ENCODE measurements around a stretch of chr7.

- PRO-cap, 2 experiments = peak in 1 of 2 experiments; most common minus-strand start chr7:155646578 (in 1)
Measured at GRCh38 chr7:155646480-155646871, 2.0 kb downstream of the RBM33 start.

DNA sequence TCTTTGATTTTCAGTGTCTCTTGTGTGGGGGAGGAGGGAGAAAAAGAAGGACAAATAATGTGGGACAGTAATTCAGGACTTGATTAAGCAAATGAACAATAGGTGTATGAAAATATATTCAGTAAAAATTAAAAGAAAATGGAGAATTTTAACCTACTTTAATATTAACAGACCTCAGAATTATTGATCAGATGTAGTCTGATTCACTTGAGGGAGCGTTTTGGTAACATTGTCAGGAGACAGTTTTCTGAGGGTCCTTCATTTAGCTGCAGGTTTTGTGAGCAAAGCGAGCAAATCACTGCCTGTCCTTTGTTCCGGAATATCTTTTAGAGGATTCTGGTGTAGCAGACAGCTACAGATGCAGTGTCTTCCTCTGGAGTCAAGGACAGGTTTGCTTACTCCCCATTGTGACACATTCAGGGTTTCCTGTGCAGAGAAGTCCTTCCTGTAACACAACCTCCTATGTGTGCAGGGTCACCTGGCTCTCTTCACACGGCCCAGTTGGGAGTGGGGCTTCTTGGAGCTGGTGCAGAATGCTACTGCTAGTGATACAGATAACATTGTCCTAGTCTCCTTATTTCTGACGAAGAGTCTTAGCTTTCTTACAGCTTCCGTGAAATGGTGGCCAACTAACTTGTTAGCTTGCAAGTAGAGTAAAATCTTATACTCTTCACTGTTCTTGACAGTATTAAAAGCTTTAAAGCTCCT is 47.8 kb downstream of the RBM33 start:
- PRO-cap, 2 experiments = no peak in any of the 2 experiments

- PRO-cap, 2 experiments = no peak in any of the 2 experiments
Measured at GRCh38 chr7:155777069-155777877, 35.0 kb downstream of the SHH start.

GRCh38 chr7:155885471-155886209 is 73.4 kb upstream of the SHH start:
- PRO-cap, 2 experiments = no peak in any of the 2 experiments

DNA sequence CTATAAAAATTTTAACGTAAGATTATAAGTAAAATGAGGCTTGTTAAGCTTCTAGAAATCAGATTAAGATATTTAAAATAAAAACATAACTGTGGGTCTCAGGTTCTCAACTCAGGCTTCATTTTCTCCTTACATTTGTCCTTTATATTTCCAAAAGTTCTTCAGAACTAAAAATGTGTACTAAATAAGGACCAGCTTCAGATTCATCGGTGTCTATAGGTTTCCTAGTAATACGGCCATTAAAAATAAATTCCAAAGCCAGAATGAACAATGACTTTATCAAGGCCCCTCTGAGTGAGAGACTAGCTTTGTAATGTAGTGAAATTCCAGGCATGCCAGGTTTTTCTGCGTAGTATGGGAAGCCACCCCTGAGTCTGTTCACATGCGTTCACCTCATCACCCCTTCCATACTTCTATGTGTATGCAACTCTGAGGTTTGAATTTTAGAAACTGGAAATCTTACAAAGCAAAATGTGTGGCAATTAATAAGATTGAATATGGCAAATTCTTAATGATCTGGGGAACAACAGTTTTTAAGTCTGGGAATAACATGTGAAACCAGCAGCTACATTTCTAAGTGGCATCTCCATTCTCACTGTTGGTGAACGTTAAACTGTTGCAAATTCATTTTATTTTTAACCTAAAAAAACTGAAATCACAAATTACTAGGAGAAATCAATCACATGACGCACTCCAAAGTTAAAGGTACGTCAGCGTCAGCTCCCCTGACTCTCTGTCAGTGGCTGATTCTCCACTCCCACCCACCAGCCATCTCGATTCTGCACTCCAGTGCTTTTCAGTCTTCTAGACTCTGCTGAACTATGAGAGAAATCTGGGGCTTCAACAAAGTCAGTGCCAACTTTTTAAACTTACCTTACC is 24.6 kb downstream of the RNF32 start:
- PRO-cap, 2 experiments = no peak in any of the 2 experiments

GRCh38 chr7:156756278-156756850 is 115.8 kb downstream of the RNF32 start:
- PRO-cap, 2 experiments = no peak in any of the 2 experiments

DNA sequence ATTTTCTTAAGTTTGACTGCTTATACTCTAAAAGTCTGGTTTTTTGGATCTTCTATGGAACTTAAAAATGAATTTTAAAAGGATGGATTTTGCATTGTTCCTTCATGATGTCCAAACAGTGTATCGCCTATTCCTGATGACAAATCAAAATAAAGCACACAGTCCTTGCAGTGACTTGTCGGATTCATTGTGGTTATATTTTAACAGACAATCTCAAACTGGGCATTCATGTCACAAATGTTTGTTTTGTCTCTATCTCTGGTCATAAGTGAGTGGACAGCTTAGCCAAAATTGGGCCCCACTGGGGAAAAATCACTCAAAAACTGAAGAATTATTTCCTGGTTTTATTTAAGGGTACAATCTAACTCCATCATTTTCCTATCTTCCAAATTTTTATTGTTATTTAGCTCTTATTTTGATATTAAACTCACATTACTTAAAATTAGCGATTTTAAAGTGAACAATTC is 74.8 kb downstream of the LMBR1 start:
- PRO-cap, 2 experiments = no peak in any of the 2 experiments

DNA sequence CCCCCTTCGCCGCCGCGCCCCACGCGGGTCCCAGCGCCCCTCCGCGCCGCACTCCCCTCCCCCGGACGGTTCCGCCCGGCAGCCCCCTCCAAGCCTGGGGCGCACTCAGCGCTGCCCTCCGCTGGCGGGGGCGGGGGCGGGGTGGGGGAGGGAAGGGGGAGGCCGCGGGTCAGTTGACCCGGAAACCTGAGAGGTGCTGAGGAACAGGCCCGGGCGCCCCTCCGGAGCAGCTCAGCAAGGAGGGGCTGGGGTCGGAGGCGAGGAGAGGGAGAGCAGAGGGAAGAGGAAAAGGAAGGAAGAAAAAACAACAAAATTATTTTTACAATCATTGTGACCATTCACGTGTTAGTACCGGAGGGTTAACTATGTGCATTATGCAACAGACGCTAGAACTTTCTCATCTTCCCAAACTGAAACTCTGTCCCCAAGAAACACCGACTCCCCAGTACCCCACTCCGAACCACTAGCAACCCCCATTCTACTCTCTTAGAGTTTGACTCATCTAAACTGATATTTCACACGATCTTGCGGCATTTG is 9.9 kb downstream of the MNX1 start:
- PRO-cap, 2 experiments = no peak in any of the 2 experiments

DNA sequence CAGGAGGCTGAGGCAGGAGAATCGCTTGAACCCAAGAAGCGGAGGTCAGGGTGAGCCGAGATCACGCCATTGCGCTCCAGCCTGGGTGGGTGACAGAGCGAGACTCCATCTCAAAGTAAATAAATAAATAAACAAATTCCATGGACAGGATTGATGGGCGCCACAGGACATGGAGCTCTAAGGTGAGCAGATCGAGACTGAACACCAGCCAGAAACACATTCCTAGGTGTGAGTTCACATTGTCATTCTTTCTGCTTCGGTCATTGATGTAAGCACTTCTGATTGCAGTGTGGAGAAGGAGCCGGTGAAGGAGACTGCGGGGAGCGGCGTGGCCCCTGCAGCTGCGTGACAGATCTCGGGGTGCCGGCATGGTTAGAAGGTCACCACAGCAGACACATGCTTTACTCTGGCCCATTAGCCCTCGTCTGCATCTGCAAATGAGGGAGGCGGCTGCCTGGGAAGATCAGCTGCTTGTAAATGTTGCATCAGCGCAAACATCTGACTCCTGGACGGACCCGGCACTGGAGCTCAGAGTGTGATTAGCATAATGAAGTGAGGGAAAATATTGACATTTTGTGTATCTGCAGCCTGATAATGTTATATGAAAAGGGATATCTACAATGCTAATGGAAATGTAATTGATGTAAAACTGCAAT is 30.4 kb upstream of the MNX1 start:
- PRO-cap, 2 experiments = no peak in any of the 2 experiments

DNA sequence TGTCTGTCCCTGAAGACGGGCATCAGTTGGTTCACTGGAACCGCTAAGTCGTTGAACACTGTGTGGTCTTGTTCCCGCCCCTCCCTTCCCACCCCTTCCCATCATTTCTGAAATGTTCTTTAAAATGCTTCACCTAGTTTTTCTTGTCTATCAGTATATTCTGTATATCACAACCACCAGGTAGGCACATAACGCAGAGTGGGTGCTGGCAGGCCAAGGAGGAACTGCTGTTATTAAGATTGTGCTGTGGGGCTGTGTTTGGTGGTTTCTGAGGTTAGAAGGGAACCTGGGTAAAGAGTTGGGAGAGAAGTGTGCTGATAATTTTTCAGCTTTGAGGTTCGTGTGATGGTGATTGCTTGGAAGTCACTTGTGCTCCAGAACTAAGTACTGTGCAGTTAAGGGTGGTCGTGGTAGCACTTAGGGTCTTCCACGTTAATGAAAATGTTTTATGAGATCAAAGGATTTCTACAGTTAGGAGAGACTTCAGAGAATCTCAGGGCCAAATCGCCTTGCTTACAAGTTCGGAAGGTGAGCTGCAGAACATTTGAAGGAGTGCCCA is 1.4 kb downstream of the UBE3C start:
- PRO-cap, 2 experiments = no peak in any of the 2 experiments

- PRO-cap, 2 experiments = no peak in any of the 2 experiments
Measured at GRCh38 chr7:157194146-157194931, 55.6 kb downstream of the UBE3C start.

DNA sequence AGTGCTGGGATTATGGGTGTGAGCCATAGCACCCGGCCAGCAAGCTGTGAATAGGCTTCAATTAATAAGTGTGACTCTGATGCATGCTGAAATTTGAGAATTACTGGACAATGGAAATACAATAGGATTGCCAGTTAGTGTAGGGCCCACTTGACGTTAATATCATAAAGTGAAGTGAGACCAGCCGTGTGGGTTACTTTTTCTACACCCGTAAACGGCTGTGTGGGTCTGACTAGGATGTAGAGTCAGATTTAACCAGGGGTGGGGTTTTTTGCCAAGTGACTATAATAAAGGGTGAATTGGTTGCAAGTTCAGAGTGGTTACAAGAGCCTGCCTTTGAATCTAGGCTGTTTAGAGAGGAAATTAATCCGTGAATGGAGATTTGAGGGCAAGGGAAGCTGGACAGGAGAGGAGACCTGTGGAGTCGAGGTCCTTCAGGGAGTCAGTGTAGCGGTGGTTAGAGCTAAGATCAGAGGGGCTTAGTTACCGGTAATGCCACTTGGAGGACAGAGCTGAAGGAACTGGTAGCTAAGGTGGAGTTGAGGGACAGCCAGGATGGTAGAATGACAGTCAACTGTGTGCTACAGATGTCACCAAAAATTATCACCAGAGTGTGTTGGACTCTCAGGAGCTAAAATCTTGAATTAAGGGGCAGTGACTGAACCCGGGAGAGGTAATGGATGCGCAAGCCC is 96.3 kb upstream of the DNAJB6 start:
- PRO-cap, 2 experiments = no peak in any of the 2 experiments

DNA sequence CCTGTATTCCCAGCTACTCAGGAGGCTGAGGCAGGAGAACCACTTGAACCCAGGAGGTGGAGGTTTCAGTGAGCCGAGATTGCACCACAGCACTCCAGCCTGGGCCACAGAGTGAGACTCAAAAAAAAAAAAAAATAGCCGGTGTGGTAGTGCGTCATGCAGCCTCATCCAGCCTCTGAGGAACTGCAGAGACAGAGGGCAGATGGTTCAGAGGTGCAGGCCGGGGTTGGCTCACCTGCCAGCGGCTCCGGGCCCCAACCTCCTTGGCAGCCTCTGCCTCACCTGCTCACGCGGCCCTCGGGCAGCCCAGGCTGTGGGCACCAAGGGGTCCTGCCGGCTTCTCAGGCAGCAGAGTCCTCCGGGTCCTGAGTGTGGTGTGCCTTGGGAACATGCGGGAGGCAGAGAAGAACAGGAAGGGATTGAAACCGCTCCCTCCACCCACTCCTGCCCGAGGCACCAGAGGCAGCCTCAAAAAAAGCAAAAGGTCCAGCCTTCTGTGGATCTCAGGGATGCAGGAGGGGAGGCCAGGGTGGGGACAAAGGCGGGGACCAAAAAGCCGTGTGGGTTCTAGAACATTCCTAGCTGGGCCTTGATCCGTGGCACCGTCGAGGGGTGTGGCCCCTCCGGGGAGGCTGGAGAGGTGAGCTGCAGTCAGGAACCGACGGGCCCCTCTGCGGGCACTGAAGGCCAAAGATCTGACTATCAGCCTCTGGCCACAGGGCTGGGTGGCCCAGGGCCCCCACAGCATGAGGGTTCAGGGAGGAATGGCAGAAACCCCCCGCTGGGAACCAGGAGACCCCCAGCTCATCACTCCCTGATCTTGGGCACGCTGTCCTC is 55.4 kb upstream of the DNAJB6 start:
- PRO-cap, 2 experiments = no peak in any of the 2 experiments

GRCh38 chr7:157286234-157286463 is 50.7 kb upstream of the DNAJB6 start:
- PRO-cap, 2 experiments = no peak in any of the 2 experiments

- PRO-cap, 2 experiments = no peak in any of the 2 experiments
Measured at GRCh38 chr7:157757254-157757898, 420.6 kb downstream of the DNAJB6 start.

- PRO-cap, 2 experiments = no peak in any of the 2 experiments
Measured at GRCh38 chr7:157839266-157840646, 503.0 kb downstream of the DNAJB6 start.

- PRO-cap, 2 experiments = no peak in any of the 2 experiments
Measured at GRCh38 chr7:158484625-158485396, 102.8 kb downstream of the PTPRN2 start.

- PRO-cap, 2 experiments = no peak in any of the 2 experiments
Measured at GRCh38 chr7:158537112-158537736, 50.4 kb downstream of the PTPRN2 start.

GRCh38 chr7:158602139-158602550 is 14.5 kb upstream of the PTPRN2 start:
- PRO-cap, 2 experiments = no peak in any of the 2 experiments

DNA sequence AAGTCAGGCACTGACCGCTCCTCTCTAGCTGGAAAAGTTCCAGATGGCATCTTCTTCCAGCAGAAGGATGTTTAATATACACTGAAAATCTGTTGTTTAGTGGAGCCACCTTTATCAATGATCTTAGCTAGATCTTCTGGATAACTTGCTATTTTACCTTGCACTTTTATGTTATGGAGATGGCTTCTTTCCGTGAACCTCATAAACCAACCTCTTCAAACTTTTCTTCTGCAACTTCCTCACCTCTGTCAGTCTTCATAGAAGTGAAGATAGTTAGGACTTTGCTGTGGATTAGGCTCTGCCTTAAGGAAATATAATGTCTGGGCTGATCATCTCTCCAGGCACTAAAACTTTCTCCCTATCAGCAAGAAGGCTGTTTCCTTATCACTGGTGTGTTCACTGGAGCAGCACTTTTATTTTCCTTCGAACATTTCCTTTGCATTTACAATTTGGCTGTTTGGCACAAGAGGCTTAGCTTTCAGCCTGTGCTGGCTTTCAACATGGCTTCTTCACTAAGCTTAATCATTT is 52.9 kb downstream of the ESYT2 start:
- PRO-cap, 2 experiments = no peak in any of the 2 experiments

Data from Metastatic Liver Carcinoma in the Adrenal Gland (tissue), 2 donors.